Left cardiac atrium (tissue), 1 donor: ENCODE data around the gene TNFSF10.

DNA sequence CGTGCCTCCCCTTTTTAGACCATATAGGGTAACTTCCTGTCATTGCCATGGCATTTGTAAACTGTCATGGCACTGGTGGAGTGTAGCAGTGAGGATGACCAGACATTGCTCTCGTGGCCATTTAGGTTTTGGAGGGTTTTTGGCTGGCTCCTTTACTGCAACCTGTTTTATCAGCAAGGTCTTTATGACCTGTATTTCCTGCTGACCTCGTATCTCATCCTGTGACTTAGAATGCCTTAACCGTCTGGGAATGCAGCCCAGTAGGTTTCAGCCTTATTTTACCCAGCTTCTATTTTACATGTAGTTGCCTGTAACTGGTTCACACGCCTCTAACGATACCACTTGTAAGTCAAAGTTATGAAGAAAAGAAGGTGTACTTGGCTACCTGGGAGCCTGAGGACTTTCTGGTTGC lies 13.6 kb upstream of the SKIL start:
- PRO-cap = no peak

DNA sequence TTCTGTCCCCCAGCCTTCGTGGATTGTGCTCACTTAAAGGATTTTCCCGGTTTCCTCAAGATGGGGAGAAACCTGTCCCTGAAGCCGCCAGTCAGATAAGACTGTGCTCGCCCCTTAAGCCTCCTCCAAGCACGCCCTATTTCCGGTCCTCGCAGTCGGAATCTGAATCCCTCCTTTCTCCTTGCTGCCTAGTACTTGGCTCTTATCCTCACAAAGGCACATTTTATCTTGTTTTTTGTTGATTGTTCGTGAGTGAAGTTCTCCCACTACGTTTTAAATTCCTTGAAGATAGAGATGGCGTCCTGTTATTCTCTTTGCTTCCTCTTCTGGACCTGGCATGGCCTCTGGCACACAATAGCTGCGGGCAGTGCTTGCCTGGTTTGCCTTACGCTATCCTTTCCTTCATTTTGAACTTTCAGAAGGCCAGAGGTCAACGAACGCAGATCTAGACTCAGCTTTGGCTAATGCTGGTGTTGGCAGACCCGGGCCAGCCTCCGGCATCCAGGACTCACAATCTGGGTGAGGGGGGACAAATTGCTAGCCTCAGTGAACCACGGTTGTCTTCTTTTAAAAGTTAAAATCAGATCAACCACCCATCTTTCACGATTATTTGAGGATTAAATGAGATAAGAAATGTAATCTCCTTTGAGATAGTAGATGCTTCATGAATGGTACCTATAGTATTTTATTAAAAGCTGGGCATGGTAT lies 1.8 kb downstream of the CLDN11 start:
- PRO-cap = no peak

DNA sequence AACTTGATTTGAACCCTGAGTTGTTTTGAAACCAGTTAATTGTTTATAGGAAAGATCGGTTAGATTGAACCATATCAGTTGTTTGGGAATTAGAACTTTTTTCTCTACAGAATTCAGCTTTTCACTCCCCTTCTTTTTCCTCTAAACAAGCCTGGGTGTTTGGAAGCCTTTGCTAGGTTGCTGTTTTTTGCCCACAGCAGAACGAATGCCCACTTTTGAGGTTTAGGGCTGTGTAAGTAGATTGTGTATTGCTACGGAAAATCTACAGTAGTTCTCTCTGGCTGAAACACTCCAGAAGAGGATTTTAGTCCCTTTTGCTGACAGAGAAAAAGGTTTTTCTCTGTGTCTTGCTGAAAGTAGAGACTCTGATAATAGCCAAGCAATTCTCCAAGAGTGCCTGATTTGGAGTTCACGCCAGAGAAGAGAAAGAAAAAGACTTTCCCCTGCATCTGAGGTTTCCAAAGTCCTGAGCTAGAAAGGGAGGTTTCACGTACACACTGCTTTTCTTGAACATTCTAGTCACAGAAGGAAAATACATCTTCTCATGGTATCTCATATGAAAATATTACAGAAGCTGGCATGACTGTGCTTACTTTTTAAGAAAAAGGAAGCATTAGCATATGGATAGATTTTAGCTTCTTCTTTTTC lies 11.3 kb downstream of the CLDN11 start:
- PRO-cap = no peak

GRCh38 chr3:170470660-170471098 lies 52.0 kb downstream of the CLDN11 start:
- PRO-cap = no peak

DNA sequence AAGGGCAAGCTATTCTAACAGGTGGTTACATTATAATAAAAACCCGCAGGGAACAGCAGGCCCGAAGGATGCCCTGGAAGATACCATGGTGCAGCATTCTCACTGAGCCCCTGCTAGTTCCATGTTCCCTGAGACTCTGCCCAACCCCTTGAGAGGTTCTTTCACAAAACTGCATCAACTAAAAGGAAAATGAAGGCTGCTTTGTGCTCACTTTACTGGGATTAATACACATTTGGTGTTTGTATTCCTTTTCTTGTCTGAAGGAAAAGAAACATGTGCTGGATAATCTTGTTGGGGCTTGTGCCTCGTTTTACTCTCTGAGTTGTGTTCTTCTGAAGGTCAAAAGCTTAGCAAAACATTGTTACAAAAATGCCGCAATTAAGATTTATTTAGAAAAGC lies 56.2 kb downstream of the CLDN11 start:
- PRO-cap = no peak

GRCh38 chr3:170625970-170626357 lies 40.1 kb upstream of the SLC7A14 start:
- PRO-cap = no peak

- PRO-cap = no peak
Measured at GRCh38 chr3:170726407-170727097, 140.7 kb upstream of the SLC7A14 start.

DNA sequence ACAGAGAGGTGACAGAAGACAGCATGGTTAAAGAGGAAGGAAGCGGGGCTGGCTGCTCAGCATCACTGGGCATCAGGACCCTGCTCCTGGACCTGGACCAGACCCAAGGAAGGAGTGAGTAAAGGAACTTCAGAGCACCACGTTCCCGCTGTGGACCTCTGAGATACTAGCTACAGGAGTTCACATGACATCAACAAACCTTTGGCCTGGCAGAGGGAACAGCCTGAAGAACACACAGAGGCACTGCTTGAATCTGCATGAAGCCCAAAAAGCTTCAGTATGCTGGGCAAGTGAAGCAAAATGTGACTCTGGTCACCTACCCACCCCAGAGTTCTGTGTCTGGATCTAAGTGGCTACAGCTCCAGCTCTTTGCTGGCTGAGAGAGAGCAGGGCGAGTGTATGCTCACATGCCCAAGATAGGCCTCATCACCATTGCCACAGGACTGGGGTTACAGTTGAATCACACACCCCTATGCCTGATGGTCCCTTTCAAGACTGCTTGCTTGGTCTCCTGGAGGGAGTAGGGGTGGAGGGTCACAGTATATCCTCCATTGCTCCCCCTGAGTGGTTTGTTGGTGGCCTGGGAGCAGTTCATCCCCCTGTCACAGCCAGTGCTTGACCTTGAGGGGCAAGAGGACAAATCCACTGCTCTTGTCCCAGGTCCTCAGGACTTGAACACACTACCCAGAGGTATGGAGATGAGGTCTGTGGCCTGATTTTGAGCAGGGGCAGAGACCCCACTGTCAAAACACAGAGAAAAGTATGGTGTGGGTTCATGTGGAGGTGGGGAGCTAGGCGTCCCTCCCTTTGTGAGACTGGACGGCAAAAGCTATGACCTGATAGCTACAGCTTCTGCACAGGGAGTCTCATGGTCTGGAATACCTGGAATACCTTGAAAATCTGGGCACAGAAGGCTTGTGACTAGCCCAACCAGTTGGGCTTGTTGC lies 37.9 kb downstream of the SLC2A2 start:
- PRO-cap = no peak

DNA sequence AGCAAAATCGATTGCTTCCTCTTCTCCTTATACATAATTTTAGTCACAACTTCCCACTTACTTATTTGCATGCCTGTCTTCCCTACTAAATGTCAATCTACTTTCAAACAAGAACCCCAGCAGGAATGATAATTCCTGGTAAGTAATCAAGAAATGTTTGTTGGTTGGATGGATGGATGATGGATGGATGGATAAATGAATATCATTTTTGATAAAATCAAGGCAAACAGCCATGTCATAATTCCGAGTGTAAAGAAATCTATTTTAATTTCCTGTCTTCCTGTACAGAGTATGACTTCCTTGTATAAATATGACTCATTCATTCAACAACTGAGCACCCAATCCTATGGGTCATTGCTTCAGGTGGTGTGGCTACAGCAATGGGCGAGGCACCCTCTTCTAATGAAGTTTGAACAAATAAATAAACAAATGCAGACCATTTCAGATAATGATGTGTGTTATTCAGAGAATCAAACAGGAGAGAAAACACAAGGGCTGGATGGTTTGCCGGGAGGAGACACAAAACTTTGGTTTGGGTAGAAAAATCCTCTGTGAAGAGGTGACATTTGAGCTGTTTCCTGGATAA lies 198.8 kb downstream of the TNIK start:
- PRO-cap = no peak

GRCh38 chr3:171676352-171677229 lies 133.7 kb downstream of the PLD1 start:
- PRO-cap = no peak

DNA sequence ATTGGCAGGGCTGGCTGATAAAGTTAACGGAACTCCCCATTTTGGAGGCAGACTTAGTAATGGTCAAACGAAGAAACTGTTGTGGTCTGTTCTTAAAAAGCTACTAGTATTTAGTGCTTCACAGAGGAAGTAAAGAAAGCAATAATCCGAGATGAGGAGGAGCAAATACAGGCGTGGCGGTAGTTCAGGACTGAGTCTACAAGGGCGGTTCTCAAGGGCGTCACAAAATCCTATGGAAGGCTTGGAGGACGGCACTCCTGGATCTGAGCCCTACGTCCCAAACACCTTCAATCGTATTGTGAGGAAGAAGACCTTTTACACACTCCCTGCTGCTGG lies 827 bp downstream of the PLD1 start:
- PRO-cap = bidirectional peak, plus-strand start at position 223 of the sequence, minus-strand start at position 198 of the sequence

GRCh38 chr3:172044894-172045336 lies 5.5 kb downstream of the FNDC3B start:
- PRO-cap = no peak

GRCh38 chr3:172078488-172079181 lies 39.3 kb downstream of the FNDC3B start:
- PRO-cap = no peak

- PRO-cap = no peak
Measured at GRCh38 chr3:172096869-172097455, 57.6 kb downstream of the FNDC3B start.

GRCh38 chr3:172153248-172154008 lies 114.0 kb downstream of the FNDC3B start:
- PRO-cap = bidirectional peak, plus-strand start at chr3:172153519, minus-strand start at chr3:172153440

- PRO-cap = no peak
Measured at GRCh38 chr3:172162800-172163345, 123.5 kb downstream of the FNDC3B start.

DNA sequence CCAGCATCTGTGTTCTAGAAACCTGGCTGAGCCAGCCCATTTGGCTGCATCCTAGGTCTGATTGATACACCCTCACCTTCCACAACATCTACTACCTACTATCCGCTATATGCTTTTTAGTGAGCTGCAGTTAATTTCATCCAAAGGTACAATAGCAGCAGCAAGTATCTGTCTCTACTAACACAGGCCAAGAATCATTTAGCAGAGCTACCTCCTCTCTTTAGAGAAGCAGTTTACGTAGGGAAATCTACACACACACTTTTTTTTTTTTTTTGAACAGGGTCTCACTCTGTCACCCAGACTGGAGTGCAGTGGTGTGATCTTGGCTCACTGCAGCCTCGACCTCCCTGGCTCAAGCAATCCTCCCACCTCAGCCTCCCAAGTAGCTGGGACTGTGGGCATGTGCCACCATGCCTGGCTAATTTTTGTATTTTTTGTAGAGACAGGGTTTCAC lies 181.3 kb downstream of the GHSR start:
- PRO-cap = no peak

- PRO-cap = bidirectional peak, plus-strand start at chr3:172523591, minus-strand start at chr3:172523467
Measured at GRCh38 chr3:172522917-172523878, at the start of gene TNFSF10. TSS of gene TNFSF10 (minus strand) at chr3:172523430.

DNA sequence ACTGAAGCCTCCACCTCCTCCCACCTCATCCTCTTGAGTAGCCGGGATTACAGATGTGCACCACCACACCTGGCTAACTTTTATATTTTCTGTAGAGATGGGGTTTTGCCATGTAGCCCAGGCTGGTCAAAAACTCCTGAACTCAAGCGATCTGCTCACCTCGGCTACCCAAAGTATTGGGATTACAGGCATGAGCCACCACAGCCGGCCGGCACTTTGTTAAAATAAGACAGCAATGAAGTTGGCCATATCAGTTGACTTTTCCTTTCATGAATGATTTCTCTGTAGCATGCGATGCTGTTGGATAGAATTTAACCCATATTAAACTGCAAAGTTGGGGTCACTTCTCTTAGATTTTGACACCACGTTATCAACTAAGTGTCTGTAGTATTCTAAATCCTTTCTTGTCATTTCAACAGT lies 38.8 kb downstream of the ECT2 start:
- PRO-cap = no peak

DNA sequence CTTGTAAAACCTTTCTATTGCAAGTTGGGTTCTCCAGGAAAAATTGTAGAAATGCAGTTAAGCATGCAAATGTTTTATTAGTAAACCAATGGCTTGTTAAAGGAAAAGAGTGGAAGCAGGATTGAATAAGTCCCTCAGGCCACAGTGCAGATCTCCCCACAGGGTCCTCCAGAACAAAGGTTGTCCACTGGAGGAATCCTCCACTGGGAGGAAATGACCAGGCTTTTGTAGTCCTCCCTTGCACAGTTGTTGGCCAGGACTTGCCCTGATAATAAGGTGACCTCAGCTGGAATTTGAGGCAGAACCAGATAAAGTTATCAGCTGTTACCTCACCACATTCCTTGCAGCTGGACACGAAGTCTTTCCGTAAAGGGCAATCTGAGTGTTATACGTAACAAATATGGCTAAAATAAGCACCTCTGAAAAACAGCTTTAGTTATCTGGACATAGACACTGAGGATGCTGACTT lies 83.6 kb upstream of the NAALADL2 start:
- PRO-cap = no peak